ENCODE measurements around the gene COG6.

DNA sequence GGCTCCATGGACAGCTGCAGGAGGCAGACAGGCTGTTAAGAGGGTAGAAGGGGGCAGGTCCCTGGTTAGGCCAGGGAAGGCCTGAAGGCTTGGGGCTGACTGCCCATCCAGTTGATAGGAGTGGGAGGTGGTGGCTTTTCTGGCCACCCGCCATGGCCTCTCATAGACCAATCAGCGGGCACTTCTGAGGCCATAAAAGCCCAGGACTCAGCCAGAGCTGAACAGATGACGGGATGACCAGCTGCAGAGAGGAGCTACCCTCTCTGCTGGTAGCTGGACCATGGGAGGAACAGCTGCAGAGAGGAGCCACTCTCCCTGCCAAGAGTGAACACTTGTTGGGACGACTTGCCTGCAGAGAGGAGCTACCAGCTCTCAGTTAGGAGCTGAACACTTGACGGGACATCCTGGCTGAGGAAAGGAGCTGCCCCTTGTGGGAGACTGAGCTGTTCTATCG, 10.8 kb upstream of the SUPT20H start:
- RAMPAGE, long total RNA, result no peak
- RRBS, result no CpG with 5 or more reads among the region's 6 CpGs

GRCh38 chr13:37144003-37144233, 38.5 kb upstream of the CSNK1A1L start:
- RAMPAGE, long total RNA, result no peak
- RRBS, result no CpG with 5 or more reads among the region's 1 CpG

- RAMPAGE, long total RNA, result no peak
- RRBS, result no CpG with 5 or more reads among the region's 1 CpG
Observed at GRCh38 chr13:37579017-37579571, 19.5 kb downstream of the POSTN start.

DNA sequence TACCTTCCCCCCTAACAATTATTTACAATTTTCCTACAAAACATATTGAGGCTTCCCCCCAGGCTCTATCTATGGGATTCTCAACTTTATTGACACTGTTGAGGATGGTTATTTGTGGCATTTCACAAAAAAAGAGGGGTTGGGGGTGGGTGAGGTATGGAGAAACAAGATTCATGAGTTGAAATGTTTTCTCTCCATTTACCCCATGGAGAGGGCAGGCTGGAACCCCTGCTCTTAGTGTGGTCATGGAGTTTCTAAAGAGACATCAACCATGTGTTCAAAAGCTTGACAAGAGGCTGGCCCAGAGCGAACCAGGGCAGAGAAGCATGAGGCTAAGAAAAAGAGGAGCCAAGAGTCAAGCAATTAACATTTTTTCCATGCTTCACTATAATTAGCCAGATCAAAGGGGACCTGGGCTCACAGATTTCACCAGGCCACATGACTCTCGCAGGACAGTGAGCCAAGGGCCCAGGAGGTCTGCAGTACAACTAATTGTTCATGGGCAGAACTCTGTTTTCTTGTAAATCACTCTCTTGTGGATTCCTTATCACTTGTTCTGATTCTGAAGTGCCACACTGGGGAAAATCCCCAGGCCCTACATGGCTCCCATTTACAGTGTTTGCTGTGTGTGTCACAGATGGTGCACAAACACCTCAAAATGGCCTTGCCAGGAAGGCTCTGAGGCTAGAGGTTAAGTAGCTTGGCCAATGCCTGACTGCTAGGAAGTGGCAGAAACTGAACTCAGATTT, 101.3 kb downstream of the LHFPL6 start:
- RAMPAGE, long total RNA, result no peak
- RRBS, result no CpG with 5 or more reads among the region's 2 CpGs

DNA sequence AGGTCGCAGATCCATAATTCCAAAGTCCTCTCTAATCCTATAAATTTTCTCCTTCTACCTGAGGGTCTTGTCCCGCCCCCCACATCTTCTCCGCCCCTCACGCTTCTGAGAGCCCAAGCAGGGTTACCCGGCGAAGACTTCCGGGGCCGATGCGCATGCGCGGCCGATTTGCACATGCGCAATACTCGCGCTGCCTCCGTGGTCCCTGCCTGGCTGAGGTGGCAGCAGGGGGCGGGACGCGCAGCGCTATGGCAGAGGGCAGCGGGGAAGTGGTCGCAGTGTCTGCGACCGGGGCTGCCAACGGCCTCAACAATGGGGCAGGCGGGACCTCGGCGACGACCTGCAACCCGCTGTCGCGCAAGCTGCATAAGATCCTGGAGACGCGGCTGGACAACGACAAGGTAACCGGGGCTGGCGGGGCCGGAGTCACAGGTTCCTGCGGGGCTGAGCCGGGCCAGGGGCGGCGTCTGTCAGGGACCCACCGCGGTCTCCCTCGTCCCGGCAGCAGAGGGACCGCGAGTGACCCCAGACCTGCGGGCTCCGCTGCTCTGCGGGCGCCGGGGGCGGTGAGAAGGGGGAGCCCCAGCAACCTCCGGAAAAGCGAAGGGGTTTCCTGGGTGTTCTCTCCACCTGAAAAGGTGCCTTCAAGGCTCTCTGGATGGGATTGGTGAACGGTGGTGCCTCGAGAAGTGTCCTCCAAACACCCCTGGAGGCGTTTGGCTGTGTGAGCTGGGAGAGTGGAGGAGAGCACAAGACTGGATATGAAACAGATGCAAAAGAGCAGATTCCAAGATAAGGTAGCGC, at the start of gene COG6:
Gene COG6 (plus strand): TSS at position 184 of the 804 bp plus-strand sequence.
- RAMPAGE, long total RNA, result start-site peak on the plus strand centred at position 235 of the sequence, 20 bp wide, 137 and 79 reads in 2 replicates
- RRBS, result 2% methylated on average over 14 of the region's 60 CpGs

DNA sequence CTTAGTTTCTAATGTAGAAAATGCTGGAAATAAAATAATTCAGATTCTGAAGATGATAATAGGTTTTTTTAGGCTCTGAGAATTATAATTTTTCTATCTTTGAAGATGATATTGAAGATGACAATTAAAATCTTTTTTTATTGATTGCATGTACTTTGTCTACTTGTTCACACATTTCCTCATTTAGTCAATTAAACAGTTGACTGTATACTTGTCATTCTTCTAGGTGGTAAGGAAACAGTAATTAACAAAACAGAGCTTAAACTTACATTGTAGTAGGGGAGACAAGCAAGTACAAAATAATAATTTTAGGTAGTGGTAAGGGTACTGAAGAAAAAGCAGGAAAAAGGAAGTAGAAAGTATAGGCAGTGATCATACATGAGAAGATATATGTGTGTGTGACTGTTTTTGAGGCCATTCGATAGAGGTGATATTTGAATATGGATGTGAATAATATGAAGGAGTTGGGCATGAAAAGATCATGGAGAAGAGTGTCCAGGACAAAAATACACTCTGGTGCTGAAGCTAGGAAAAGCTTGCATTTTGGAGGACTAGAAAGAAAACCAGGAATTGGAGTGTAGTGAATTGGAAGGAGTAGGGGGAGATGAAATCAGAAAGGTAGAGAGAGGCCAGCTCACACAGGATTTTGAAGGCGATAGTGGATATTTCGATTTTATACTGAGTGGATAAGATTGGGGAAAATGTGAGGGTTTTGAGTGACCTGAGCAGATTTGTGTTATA, 40.7 kb downstream of the COG6 start:
- RAMPAGE, long total RNA, result no peak
- RRBS, result no CpG with 5 or more reads among the region's 3 CpGs

- RAMPAGE, long total RNA, result no peak
- RRBS, result no CpG with 5 or more reads among the region's 8 CpGs
Observed at GRCh38 chr13:39988290-39988840, 332.9 kb downstream of the COG6 start.

DNA sequence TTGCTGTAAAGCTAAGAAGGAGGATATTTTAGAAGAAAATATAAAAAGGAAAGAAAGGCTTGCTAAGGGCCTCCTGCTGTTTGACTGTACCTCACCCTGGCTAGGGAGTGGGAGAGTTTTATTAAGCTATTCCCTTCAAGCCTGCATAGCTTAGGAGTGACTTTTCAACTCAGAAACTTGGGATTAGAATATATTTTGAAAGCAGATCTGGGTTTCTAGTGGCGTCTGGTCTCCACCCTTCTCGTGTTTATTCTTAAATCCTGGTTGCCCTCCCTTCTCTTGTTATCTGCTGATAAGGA, 460.0 kb downstream of the COG6 start:
- RAMPAGE, long total RNA, result no peak
- RRBS, result no CpG with 5 or more reads among the region's 2 CpGs

GRCh38 chr13:40189344-40189818, 477.1 kb downstream of the FOXO1 start:
- RAMPAGE, long total RNA, result no peak
- RRBS, result no CpG with 5 or more reads among the region's 6 CpGs

- RAMPAGE, long total RNA, result no peak
- RRBS, result no CpG with 5 or more reads among the region's 20 CpGs
Observed at GRCh38 chr13:40192789-40193806, 473.3 kb downstream of the FOXO1 start.

DNA sequence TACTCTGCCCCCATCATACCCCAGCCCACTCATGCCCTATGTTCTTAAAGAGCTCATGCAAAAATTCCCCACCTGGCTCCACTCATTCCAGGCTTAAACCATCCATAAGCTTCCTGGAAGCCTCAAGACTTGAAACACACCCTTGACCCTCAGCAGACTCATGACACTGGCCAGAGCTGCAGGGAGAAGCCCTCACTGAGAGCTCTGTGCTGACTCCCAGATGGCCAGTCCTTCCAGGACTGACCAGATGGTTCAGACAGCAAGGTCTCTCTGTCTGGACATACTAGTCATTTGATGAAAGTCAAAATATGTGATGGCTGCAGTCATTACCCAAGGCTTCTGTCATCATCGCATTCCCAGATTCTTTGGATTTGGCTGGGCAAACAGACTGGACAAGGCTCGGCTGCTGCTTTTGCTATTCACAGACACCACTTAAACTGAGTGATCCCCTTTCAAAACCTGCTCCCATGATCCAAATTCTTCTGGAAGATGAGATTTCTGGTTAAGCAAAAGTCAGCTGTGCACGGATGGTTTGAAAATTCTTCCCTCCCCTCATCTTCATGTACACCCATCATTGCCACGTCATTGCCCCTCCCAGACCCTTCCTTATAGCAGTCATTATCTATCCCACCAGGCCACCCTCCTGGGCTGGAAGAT, 397.3 kb downstream of the FOXO1 start:
- RAMPAGE, long total RNA, result no peak
- RRBS, result no CpG with 5 or more reads among the region's 4 CpGs

- RAMPAGE, long total RNA, result no peak
- RRBS, result no CpG with 5 or more reads among the region's 9 CpGs
Observed at GRCh38 chr13:40402858-40403456, 263.5 kb downstream of the FOXO1 start.

DNA sequence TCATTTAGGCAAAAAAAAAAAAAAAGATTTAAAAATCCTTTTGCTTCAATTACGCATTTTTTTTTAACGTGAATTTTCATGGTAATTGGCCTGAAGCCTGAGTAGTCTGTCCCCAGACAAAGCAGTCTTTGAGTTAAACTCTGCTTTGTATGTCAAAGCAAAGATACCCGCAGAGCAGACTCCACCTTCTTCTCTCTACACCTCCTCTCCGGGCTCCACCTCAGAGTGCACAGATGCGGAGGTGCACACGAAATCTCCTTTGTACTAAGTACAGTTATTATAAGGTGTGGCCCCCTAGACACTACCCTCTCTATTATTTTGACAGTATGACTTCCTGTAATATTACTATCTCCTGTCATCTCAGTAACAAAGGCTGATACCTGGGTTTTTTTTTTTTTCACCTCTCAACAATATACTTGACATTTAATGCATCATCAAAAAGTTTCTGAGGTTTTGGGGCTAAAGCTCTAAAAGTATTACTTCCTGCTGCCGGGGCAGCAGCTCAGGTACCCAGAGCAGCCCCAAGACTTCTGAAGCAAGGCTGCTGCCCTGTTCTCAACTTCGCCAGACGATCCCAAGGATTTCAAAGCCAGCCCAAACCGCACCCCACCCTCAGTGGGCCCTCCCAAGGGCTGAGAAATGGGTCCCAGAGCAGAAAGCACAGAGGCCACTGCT, 180.8 kb downstream of the FOXO1 start:
- RAMPAGE, long total RNA, result no peak
- RRBS, result no CpG with 5 or more reads among the region's 10 CpGs

- RAMPAGE, long total RNA, result no peak
- RRBS, result no CpG with 5 or more reads among the region's 10 CpGs
Observed at GRCh38 chr13:40612963-40614128, 53.1 kb downstream of the FOXO1 start.

DNA sequence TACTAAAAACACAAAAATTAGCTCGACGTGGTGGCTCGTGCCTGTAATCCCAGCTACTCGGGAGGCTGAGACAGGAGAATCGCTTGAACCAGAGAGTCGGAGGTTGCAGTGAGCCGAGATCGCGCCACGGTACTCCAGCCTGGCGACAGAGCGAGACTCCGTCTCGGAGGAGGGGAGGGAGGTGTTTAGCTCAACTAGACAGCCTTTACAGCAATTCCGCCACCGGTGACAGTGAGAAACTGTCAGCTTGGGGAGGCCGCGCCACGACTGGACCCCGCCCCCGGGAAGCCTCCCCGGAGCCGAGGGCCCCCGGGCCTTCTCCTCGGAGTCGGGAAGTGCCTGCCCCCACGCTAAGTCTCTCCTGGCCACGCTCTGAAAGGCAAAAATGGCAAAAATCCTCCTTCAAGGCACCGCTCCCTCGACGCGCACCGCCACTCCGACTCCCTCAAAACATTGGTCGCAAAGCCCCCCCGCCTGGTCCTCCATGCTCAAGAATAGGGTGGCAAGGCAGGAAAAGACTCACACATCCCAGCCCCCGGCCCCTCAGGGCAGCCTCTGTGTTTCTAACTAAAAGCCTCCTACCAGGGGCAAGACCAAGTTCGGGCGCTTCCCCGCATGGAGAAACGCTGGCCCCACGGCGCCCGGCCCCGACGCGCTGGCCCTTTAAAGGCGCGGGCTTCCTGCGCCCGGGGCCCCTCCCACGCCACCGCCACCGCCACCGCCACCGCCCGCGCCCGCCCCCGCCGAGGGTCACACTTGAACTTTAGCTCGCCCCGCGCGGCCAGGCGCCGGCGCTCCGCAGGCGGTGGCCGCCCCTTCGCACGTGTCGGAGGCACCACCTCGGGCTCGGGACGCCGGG, 2.1 kb downstream of the FOXO1 start:
- RAMPAGE, long total RNA, result no peak
- RRBS, result under 1% methylated on average over 30 of the region's 78 CpGs

DNA sequence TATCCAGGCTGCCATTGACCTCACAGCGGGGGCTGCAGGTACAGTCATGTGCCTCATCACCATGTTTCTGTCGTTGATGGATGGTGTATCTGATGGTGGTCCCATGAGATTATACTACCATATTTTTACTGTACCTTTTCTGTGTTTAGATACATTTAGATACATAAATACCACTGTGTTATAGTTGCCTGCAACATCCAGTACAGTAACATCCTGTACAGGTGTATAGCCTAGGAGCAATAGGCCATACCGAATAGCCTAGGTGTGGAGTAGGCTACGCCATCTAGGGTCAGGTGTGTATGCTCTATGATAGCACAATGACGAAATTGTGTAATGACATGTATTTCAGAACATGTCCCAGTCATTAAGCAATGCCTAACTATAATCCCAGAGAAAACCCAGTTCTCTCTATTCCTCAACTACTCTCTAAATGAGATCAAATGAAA, 3.9 kb downstream of the SLC25A15 start:
- RAMPAGE, long total RNA, result no peak
- RRBS, result no CpG with 5 or more reads among the region's 5 CpGs

GRCh38 chr13:40969599-40970057, 49.5 kb downstream of the ELF1 start:
- RAMPAGE, long total RNA, result no peak
- RRBS, result no CpG with 5 or more reads among the region's 4 CpGs

- RAMPAGE, long total RNA, result no peak
- RRBS, result no CpG with 5 or more reads among the region's 10 CpGs
Observed at GRCh38 chr13:40982341-40983198, 36.5 kb downstream of the ELF1 start.

- RAMPAGE, long total RNA, result no peak
- RRBS, result no CpG with 5 or more reads among the region's 4 CpGs
Observed at GRCh38 chr13:40986385-40986919, 32.7 kb downstream of the ELF1 start.

DNA sequence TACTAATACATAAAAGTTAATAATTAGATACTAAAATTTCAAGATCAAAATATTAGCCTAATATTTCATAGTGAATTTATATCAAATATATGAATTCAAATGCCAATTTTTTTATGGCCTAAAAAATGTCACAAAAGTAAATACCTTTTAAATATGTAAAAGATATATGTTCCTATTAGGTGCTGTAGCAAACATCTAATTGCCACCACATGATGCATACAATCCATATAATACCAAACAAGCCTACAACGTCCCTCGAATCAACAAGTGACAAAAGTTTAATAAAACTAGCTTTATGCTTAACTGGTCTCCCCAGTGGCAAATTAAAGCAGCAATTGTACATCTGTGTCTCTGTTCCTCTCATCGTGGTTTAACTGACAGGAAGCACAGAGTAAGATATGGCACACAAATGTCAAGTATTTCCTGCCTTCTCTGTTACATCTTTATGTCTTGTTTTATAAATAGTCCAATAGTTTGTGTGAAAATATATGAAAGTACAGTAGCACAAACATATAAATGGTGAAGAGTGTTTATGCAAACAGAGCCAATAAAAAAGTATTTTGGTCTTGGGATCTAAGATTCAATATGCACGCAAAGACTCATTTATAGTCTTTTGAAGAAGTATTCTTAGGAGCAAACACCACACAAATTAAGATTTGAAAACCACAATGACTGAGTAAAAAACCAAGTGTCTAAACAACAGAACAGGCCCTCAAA, 14.3 kb downstream of the ELF1 start:
- RAMPAGE, long total RNA, result no peak
- RRBS, result no CpG with 5 or more reads among the region's 4 CpGs